ENCODE measurements around a stretch of chr15.

DNA sequence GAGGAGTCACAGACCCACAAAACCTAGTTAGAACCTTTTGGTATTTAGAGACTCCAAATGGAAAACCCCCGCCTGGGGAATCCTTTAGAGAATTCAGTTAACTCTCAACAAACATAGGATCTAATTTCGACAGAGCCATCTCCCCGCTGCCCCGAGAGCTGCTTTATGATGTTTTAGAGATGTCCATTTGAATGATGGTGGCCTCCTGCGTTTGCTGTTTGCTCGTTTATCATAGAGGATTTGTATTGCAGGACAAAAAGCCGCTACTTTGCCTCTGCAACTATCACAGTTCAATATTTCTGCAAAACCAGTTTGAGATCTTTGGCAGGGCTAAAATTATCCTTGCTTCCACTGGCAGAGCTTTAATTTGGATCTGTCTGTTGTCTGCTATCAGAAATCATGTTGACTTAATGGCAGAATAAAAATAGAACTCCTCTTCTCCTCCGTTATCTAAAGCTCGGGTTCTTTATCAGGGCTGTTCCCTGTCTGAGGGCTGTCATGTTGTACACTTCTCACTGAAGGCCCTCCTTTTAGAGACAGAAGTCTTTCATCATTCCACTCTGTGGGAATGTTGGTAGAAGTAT, 226.4 kb upstream of the TPM1 start:
- RRBS = no CpG with 5 or more reads among the region's 9 CpGs

DNA sequence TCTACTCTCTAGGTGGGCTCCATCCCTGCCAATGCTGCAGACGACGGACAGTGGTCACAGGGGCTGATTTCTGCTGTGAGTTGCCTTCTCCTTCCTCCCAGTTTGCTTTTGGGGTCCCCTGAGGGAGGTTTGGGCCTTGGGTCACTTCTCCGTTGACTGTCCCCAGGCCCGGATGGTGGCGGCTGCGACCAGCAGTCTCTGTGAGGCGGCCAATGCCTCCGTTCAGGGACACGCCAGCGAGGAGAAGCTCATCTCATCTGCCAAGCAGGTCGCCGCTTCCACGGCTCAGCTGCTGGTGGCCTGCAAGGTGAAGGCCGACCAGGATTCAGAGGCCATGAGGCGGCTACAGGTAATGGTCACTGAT, 206.8 kb upstream of the TPM1 start:
- RRBS = no CpG with 5 or more reads among the region's 15 CpGs

- RRBS = no CpG with 5 or more reads among the region's 8 CpGs
Measured at GRCh38 chr15:62883758-62884486, 158.6 kb upstream of the TPM1 start.

- RRBS = no CpG with 5 or more reads among the region's 8 CpGs
Measured at GRCh38 chr15:63045243-63046137, 2.9 kb downstream of the TPM1 start.

DNA sequence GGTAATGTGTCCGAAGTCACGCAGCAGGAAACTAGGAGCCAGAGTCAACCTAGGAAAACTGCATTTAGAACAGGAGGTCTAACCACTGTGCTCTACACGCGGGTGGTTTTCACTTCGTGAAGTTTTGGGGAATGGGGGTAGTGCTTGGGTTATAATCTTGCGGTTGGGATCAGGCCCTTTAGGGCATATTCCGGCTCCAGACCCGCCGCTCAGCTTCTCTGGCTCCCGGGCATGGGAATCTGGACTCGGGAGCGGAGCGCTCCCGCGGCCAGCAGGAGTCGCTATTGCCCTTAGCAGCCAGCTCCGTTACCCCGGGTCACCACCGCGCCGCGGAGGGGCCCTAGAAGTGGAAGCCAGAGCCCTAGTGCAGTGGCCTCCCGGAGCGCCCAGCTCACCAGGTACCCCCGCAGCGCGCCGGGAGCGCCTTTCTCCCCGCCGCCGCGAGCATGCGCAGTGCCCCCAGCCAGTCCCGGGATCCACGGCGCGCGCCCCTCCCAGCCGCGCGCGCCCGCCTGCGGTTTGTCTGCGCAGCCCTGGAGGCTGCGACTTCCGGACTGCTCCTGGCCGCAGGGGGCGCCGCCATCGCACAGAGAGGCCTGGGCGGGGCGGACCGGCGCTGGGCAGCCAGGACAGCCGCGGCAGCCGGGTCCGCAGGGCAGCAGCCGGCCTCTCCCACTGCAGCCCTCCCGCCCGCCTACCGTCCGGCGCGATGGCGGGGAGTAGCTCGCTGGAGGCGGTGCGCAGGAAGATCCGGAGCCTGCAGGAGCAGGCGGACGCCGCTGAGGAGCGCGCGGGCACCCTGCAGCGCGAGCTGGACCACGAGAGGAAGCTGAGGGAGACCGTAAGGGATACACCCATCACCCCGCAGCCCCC, 5.6 kb downstream of the TPM1 start:
- RRBS = 1% methylated on average over 53 of the region's 83 CpGs

DNA sequence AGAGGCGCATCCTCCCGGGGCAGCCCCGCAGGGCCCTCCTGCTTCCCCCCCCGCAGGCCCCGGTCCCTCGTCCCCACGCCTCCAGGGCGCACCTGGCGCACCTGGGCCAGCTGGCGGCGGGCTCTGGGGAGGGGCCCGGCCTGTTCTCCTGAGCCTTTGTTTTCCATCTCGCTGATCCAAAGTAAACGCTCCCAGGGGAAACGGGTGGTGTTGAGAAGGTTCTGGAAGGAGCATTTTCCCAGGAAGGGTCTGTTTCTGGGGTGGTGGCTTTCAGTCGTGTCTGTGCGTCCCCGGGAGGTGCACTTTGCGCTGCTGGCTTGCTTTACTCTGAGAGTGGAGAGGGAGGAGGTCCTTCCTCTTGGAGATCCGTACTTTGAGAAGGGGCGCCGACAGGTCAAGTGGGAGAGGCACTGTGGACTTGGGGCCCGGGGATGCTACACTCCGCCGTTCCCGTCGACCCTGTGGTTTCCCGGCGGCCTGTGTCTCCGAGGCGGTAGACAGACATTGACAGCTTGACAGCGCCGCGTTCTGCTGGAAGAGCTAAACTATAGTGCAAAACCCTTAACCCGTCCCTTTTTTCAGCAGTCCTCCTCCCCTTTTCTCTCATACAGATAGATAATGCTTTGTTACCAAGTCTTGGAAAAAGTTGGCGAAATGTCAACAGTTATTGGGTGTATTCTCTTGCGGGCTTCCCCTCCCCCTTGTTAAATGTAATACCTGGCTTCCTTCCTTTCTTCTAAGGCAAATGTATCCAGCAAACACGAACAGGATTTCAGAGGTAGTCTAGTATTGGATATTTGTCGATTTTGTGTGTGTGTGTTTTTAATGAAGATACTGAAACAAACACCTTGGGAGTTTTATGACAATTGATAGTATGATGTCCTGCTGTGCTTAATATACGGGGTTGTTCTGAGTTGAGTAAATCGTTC, 6.5 kb downstream of the TPM1 start:
- RRBS = 2% methylated on average over 15 of the region's 41 CpGs

- RRBS = 91% methylated on average over 3 of the region's 9 CpGs
Measured at GRCh38 chr15:63060532-63061028, 18.0 kb downstream of the TPM1 start.

DNA sequence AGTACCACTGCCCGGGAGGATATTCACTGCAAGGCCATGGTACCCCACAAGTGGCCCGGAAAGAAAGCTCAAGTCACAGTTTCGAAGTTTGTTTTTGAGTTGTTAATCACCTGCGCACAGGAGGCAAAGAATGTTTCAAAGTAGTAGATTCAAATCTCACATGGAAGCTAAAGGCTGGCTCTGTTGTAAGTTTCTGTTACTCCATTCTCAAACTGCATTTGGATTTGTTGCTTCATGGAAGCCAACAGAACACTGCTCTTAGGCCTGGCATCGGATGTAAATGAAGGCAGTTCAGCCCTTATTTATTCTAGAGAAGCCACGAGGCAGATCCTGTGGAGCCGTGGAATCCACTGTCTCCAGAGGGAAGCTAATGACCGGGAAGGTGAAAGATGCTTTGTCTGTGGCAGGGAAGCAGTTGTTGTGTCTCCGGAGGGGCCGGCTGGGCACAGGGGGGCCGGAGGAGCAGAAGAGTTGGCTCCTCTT, 33.3 kb downstream of the TPM1 start:
- RRBS = 68% methylated on average over 2 of the region's 11 CpGs

- RRBS = no CpG with 5 or more reads among the region's 7 CpGs
Measured at GRCh38 chr15:63142418-63143123, 14.7 kb downstream of the RPS27L start.

DNA sequence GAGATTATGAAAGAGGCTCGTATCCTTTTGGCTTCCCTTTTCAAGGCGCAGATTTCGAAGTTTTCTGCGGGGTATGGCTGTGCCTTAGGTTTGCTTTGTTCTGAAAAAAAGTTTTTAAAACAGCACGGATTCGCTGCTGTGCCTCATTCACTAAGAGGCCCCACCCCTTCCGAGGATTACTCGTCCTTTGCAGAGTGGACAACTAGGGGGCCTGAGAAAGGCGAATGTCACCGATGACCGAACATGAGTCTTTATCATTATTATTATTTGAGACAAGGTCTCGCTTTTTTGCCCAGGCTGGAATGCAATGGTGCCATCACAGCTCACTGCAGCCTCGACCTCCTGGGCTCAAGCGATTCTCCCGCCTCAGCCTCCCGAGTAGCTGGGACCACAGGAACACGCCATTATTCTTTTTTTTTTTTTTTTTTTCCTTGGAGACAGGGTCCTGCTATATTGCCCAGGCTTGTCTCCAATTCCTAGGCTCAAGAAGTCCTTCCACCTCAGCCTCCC, 698 bp upstream of the RPS27L start:
- RRBS = no CpG with 5 or more reads among the region's 17 CpGs

DNA sequence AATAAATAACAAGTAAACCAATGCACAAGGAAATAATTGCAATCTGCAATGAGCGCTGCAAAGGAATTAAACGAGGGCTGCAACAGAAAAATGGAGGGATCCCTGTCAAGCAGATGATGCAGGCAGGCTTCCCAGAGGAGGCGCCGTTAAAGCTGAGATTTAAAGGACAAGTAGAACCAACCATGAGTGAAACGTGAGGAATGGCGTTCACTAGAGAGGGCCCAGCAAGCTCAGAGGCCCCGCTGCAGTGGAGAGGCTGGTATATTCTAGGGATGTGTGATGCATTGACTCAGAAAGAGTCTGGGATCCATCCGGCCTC, 28.6 kb downstream of the CA12 start:
- RRBS = no CpG with 5 or more reads among the region's 8 CpGs

DNA sequence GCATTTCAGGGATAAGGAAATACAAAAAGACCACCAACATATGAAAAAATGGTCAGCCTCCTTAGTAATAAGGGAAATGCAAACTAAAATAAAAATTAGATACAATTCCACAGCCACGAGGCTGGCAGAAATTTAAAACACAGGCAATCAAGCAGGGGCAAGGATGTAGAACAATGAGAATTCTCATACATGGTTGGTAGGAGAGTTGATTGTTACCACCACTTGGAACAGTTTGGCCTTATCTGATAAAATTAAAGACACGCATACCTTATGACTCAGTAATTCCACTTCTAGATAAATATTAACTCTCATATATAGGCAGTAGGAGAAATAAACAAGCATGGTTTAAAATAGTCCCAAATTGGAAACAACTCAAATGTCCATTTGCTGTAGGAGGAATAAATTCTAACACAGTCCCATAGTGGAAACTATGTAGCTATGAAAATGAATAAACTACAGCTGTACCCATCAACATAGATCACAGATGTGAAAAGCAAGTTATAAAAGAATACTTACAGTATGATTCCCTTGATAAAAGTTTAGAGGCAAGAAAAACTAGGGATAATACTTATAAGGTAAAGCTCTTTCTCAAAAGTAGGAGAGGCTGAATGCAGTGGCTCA, 42.3 kb upstream of the USP3 start:
- RRBS = no CpG with 5 or more reads among the region's 2 CpGs

DNA sequence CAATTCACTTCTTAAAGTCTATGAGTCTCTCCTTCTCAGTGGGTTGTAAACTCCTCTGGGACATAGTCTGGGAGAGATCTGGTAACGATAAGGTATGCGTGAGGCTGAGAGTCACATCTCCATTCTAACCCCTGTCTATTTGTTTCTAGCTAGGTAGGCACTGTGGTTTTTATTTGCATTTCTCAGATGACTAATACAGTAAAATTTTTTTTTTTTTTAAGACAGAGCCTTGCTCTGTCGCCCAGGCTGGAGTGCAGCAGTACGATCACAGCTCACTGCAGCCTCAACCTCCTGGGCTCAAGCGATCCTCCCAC, 7.4 kb upstream of the USP3 start:
- RRBS = no CpG with 5 or more reads among the region's 5 CpGs

- RRBS = no CpG with 5 or more reads among the region's 14 CpGs
Measured at GRCh38 chr15:63498769-63499480, 5.5 kb upstream of the USP3 start.

- RRBS = no CpG with 5 or more reads among the region's 1 CpG
Measured at GRCh38 chr15:63524075-63524567, 19.7 kb downstream of the USP3 start.

DNA sequence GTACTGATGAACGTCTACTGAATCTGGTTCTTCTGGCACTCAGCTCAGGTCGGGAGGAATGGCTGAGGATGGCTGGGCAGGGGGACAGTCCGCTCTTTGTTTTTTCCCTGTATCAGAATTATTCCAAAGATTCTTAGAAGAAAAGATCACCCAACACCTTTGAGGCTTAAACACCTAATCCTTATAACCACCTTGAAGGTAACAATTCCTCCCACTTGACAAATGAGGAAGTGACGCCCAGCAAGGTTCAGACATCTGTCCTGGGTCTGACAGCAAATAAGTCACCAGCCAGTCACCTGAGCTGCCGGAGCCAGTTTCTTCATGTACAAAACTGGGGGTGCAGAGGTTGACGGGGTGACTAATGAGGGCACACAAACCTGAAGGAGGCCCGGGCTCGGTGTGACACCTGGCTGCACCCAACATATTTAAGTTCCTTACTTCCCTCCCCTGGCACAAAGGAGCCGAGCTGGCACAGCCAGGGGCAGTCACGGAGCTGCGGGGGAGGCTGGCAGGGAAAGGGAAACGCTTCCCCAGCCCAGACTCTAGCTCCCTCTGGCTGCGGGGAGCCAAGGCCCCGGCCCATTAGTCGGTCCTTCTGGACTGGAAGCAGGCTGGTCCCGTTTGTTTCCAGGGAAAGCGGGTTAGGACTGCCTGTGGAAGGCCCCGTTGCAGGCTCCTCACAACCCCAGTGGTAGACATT, 2.2 kb downstream of the FBXL22 start:
- RRBS = 8% methylated on average over 2 of the region's 18 CpGs

DNA sequence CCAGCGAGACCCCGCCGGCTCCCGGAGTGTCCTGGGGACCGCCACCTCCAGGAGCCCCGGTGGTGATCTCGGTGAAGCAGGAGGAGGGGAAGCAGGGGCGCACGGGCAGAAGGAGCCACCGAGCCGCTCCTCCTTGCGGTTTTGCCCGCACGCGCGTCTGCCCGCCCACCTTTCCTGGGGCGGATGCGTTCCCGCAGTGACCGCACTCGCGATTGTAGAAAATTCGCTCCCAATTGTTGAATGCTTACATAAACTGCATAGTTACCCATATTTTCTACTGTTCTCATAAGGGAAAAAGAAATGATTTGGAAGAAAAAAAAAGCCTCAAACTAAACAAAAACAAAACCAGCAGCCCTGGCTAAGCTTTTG, 4.3 kb downstream of the FBXL22 start:
- RRBS = no CpG with 5 or more reads among the region's 24 CpGs

GRCh38 chr15:63605822-63606206, 8.6 kb downstream of the FBXL22 start:
- RRBS = no CpG with 5 or more reads among the region's 7 CpGs

- RRBS = no CpG with 5 or more reads among the region's 3 CpGs
Measured at GRCh38 chr15:63668464-63669045, 71.4 kb downstream of the FBXL22 start.

Data from GM19239 (cell line).